Trachea (tissue), 1 donor: ENCODE results near the genes GDF9 and TCF7.

DNA sequence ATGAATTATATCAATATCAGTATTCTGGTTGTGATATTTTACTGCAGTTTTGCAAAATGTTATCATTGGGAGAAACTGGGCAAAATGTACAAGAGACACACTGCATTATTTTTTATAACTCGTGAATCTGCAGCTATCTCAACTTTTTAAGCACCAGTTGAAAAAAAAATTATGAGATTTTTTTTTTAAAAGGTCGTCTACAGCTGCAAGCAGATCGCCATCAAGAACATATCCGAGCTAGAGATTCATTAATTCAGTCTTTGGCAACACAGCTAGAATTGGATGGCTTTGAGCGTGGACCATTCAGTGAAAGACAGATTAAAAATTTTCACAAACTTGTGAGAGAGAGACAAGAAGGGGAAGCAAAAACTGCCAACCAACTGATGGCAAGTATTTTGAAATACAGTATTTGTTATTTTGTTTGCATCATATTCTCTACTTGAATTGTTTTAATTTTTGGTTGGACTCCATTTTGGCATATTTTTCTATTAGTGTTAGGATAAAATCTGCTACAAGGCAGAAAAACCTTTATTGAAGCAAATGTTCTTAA lies 31.8 kb downstream of the RAD50 start:
- PRO-cap: no peak

GRCh38 chr5:132662975-132663765 lies 5.2 kb downstream of the IL13 start:
- PRO-cap: unidirectional peak, plus-strand start at chr5:132663387

DNA sequence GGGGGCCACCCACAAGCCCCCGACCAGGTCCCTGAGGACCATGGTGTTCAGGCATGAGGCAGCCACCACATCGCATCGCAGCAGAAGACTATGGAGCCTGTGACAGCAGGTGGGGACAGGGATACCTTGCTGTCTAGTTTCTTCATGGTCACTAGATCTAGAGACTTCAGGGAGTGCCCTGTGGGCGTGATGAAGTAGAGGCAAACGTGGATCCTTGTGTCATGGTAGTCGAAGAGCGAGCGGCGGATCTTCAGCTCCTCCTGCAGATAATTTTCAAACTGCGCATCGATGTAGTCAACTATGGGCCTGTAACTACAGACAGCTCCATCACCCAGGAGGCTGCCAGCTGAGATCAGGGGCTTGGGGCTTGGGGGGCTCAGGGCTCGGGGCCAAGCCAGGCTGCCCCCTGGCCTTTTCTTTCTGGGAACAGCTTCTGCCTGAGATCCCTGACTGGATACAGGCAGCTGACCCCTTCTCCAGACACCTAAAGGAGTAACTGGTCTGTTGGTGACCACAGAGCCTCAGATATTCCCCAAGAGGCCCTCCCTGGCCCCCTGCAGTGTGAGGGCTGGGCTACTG lies 13.4 kb downstream of the SEPTIN8 start:
- PRO-cap: no peak

- PRO-cap: no peak
Measured at GRCh38 chr5:132837876-132838268, 7.4 kb upstream of the SHROOM1 start.

DNA sequence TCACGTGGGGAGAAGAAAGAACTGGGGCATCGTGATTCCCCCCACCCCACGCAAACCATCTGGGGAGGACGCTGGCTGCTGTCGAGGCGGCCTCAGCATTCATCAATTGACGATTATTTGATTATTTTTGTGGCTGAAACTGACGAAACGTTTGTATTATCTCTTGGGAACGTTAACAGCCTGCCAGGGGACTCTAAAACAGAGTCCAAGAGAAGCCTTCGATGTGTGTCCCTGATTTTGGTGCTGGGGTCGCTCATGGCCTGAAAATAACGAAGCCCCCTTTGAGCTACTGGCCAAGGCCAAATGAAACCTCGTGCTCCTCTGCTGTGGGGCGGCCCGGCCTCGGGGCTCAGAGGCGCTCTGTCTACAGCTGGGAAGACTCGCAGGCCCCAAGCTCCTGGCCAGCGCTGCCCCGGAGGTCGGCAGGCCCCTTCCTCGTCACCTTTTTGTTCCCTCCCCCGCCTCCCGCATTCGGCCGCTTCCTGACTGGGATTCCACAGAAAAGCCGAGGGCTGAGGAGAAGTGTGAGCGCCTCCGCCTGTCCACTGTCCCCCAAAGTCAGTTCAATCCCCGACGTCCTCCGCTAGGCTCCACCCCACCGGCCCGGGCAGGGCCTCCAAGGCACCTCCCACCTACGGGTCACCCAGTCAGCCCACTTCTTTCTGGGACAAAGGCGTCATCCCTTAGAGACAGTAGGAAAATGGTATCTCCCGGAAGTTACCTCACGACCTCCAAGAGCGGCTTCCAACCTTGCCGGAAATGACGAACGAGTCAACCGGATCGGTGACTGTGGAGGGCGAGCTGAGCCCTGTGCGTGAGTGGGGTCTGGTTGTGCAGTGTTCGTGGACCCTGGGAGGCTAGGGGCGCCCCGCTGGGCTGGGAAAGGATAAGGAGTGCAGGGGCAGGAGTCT lies at the start of gene GDF9:
Gene GDF9 (minus strand): TSS at position 592 of the 911 bp plus-strand sequence.
- PRO-cap: bidirectional peak, plus-strand start at position 774 of the sequence, minus-strand start at position 547 of the sequence

DNA sequence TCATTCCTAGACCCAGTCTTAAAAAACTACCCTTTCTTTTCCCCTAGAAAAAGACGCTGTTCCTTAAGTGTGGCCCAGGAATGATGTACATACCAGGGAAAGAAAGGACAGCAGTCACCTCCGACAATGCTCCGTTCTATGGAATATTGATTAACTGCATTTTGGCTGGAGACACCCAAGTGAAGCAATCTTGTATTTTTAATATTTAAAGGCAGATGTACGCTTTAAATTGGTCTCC lies 814 bp downstream of the LEAP2 start:
- PRO-cap: no peak

GRCh38 chr5:132876030-132876736 lies 2.7 kb downstream of the LEAP2 start:
- PRO-cap: no peak

- PRO-cap: no peak
Measured at GRCh38 chr5:132933558-132933971, 29.9 kb downstream of the AFF4 start.

- PRO-cap: no peak
Measured at GRCh38 chr5:133025544-133025944, 805 bp downstream of the ZCCHC10 start.

- PRO-cap: no peak
Measured at GRCh38 chr5:133043670-133044038, 8.2 kb upstream of the HSPA4 start.

GRCh38 chr5:133096899-133097347 lies 45.1 kb downstream of the HSPA4 start:
- PRO-cap: no peak

DNA sequence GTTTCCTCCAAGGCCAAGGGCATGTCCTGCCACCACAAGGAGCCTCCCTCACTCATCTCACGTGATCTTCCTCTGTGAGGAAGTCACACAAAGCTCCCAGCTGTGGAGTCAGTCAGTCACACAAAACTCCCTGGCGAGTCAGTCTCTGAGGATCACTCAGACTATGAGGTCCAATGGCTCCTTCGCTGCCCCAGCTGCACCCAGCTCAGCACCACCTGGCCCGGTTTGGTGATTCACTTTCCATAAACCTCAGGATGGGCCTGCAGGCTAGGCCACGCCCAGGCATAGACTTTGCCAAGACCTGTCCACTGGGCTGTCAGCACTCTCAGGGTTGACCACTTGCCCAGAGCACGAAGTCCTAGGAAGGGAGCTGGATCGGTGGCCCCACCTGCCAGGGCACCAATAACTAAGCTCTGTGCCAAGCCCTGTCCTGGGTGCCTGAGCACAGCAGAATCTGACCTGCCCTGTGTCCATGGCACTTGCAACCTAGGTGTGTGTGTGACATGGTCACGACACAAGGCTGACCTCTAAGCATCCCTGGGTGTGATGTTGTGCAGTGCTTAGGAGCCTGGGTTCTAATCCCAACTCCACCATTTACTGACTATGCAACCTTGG lies 233.9 kb downstream of the HSPA4 start:
- PRO-cap: no peak

GRCh38 chr5:133938021-133938510 lies 30.4 kb downstream of the C5orf15 start:
- PRO-cap: no peak

- PRO-cap: bidirectional peak, plus-strand start at chr5:133967931, minus-strand start at chr5:133967863
Measured at GRCh38 chr5:133967451-133968268, 765 bp downstream of the C5orf15 start.

DNA sequence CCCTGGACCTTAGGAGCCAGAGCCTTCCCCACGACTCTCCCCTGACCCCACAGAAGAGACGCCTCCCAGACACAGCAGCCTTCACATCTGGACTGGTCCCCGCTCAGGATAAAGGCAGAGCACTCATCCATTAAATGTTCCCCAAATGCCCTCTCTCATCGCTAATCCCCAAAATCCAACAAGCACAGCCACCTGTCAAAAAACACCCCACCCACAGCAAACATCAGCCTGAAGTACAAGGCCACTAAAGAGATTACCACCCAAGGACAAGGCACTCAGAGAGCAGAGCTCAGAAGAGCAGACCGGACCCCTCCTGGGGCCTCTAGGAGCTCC lies 9.9 kb downstream of the VDAC1 start:
- PRO-cap: no peak

GRCh38 chr5:134029077-134029522 lies 24.3 kb upstream of the VDAC1 start:
- PRO-cap: no peak

- PRO-cap: bidirectional peak, plus-strand start at chr5:134114681, minus-strand start at chr5:134114540
Measured at GRCh38 chr5:134114124-134115092, at the start of gene TCF7. TSS of gene TCF7 (plus strand) at chr5:134114681.

DNA sequence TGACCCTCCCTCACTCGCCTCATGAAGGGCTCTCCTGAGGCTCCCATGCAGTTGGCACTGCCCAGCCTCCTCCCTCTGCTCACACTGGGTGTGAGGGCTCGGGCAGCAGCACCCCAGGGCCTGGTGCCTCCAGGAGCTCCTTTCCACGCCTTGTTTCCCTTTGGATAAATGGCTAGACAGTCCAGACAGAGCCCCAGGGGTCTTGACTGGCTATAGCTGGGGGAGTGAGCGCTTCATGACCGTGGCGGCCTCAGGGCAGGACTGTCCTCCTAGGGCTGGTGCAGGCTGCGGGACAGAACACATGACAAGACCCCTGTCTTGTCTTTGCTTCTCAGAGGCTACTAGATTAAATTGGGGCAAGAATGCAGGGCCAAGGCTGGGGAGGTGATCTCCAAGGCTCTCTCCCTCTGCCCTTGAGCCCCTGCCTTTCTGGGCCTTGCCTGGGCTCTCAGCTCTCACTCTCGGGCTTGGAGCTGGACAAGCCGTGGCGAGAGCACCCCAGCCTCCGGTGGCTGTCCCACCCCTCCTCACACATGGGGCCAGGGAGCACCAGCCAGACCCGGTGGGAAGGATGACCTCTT lies 13.9 kb downstream of the TCF7 start:
- PRO-cap: no peak

DNA sequence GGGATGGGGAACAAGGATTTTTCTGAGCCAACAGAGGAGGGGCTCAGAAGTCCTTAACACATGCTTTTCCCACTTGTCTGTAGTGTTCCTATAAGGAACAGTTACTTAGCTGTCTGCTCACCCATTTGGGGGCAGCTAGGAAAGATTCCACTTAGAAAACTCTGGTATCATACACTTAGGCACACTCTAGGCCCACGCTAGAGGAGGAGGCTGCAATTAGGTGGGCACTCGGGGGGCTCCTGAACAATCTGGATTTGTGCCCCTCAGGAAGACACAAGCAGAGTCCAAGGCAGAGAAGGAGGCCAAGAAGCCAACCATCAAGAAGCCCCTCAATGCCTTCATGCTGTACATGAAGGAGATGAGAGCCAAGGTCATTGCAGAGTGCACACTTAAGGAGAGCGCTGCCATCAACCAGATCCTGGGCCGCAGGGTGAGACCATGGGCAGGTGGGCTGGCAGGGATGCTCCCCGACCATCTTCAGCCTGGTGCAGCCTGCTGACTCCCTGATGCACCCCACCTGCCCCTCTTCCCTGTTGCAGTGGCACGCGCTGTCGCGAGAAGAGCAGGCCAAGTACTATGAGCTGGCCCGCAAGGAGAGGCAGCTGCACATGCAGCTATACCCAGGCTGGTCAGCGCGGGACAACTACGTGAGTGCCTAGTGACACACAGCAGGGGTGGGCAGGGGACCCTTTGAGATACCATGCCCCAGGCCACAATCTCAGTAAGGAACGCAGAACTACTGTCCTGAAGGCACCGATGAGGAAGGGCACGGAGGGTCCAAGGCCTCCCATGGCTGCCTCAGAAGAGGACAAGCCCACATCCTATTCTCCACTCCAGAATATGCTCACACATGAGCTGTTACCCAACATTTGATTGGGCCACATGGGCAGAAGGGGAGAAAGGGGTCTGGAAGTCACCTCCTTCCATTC lies 28.2 kb downstream of the TCF7 start:
- PRO-cap: no peak

- PRO-cap: no peak
Measured at GRCh38 chr5:134157059-134157799, 19.5 kb downstream of the SKP1 start.